ENCODE results near the genes CTBP1, NELFA and FAM193A.

DNA sequence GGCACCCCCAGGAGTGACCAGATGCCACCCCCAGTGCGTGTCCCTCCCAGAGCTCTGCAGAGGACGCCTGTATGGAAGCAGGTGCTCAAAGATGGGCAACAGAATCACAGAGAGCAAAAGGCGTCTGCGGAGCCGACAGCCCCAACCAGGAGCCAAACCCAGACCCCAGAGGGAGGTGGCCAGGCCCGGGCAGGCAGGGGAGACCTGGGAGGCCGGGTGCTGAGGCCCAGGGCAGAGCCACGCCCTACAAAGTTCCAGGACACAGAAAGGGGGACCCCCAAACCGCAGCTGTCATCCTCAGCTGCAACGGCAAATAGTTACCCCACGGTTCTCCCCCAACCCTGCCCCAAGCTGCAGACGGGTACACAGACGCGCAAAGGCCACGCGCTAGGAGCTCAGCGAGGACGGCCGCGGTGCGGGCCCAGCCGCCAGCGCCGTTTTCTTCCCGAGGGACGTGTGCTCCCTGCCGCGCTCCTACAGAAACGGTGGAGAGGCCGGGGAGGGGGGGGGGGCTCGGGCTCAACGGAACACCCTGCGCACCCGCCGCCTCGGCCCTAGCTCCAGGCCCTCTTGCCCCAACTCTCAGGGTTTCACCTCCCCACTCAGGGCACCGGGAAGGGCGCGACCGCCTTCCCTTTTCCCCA lies 1.5 kb downstream of the CTBP1 start:
- RRBS, 2 experiments: 1% methylated on average over 4 of the region's 40 CpGs

DNA sequence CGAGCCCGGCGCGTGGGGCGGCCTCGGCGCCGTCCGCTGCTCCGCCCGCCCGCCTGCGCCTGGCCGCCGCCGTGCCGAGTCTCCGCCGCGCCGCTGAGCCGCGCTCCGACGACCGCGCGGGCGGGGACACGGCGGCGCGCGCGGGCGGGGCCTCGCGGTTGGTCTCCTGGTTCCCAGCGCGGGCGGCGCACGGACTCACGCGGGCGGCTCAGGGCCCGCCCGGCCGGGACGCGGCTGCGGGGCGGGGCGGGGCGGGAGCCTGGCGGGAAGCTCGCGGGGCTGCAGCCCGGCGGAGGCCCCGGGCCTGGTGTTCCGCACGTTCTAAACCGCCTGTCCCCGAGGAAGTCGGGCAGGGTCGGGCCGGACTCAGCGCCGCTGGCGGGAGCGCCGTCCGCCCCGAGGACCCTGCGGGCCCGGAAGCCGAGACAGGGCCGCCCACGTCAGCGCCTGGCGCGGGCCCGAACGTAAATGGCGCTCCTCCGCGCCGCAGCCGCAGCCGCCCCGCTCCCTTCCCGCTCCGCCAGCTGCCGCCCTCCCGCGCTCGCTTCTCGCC lies at the start of gene CTBP1:
CTBP1 (minus strand) TSS at position 122 of the 553 bp plus-strand sequence.
- RRBS, 2 experiments: under 1 to 1% methylated on average over 28 of the region's 99 CpGs

GRCh38 chr4:1309061-1310208 lies 19.7 kb downstream of the MAEA start:
- RRBS, 2 experiments: 55 to 60% methylated on average over 11 of the region's 47 CpGs

GRCh38 chr4:1345903-1346154 lies 1.2 kb upstream of the UVSSA start:
- RRBS, 2 experiments: no CpG with 5 or more reads among the region's 8 CpGs

- RRBS, 2 experiments: 82 to 85% methylated on average over 2 of the region's 8 CpGs
These were observed 136.4 kb downstream of the FAM53A start for GRCh38 chr4:1547684-1548058.

DNA sequence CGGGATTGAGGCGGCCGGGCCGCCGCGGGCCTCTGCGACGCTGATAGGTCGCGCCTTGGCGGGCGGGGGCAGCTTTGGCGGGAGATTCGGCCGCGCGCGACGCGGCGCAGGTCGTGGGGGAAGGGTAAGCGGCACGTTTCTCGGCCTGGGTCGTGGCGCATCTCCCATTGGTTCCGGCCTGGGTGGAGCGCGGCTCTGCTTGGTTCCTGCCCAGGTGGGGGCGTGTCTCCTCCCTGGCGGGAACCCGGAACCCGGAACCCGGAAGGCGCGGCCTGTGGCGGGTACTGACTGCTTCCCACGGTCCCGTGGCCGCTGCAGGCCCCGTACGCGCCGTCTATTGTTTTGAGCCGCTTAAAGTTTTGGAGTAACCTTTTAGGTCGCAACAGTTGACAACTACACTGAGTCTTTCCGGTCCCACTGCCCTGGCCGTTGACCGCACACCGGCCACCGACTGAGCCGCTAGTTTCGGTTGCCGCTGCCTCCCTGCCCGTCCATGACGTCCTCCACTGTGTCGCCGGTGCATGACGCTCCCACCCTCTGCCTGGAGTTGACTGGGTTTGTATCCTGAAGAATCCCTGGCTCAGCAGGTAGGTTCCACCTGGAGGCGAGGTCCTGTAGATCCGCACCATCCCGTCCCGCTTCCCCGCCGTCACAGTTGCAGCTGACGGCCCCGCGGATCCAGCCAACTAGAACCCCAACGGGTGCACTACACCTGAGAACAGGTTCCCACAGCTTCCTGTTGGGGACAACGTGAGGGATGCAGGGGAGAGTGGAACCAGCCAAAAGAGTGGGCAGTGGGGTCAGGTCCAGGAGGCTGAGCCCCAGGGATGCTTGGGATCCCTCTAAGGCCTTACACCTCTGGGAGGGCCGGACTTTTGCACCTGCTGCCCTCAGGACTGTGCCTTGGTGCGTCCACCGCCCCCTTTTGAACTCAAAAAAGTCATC lies 732 bp upstream of the SLBP start:
- RRBS, 2 experiments: under 1 to 3% methylated on average over 18 of the region's 74 CpGs

GRCh38 chr4:1737095-1738070 lies 16.1 kb downstream of the TACC3 start:
- RRBS, 2 experiments: 98% methylated on average over 5 to 7 of the region's 33 CpGs

- RRBS, 2 experiments: 86 to 87% methylated on average over 2 to 5 of the region's 18 CpGs
These were observed 33.7 kb upstream of the FGFR3 start for GRCh38 chr4:1759329-1759857.

- RRBS, 2 experiments: 3 to 5% methylated on average over 65 of the region's 130 CpGs
These were observed 598 bp downstream of the FGFR3 start for GRCh38 chr4:1793403-1794379.

GRCh38 chr4:1887395-1888027 lies 16.3 kb downstream of the NSD2 start:
- RRBS, 2 experiments: no CpG with 5 or more reads among the region's 5 CpGs

DNA sequence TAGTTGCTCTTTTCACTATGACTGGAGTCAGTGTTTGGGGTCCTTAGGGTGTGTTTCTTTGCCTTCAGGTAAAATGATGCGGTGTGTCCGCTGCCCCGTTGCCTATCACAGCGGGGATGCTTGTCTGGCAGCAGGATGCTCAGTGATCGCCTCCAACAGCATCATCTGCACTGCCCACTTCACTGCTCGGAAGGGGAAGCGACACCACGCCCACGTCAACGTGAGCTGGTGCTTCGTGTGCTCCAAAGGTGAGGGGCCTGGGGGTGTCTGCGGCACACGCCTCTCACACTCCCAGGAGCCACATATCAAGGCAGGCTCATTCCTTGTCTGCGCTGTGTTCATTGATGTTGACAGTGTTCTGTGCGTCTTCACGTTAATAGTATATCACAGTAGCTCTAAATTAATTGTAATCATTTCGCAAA lies 53.7 kb downstream of the NELFA start:
- RRBS, 2 experiments: no CpG with 5 or more reads among the region's 17 CpGs

- RRBS, 2 experiments: under 1 to 1% methylated on average over 19 of the region's 128 CpGs
These were observed at the start of gene NELFA for GRCh38 chr4:2008639-2009812. TSS of gene NELFA (minus strand) at chr4:2008974.

DNA sequence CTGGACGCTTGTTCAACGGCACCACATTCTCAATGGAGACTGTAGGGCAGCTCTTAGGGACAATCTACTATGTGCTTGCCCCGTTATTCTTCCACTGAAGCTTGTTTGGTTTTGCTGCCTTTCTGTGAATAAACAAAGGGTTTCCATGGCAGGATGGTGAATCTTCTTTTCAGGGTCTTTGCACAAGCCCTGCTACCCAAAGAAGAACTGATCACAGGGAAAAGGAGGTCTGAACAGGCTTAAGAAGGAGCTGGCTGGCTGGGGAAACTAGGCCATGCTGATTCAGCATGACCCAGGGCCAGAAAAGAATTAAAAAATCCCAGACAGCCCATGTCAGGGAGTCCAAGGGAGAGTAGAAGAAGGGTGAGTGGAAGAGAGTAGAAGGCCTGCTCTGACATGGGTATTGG lies 35.7 kb downstream of the NAT8L start:
- RRBS, 2 experiments: no CpG with 5 or more reads among the region's 3 CpGs

- RRBS, 2 experiments: no CpG with 5 or more reads among the region's 1 CpG
These were observed 5.8 kb downstream of the HAUS3 start for GRCh38 chr4:2236198-2236497.

DNA sequence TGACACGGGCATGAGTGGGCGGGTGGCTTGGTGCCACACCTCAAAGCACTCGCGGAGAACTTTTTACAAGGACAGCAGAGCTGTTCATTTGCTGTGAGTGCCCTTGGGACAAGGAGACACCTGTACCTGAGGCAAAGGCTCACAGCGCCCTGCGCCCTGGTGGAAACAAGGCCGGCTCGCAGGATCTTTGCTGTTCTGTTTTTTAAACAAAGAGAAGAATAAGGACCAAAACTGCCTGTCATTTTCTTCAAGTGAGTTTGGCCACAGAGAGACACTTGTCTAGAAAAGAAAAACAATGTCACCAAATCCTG lies 71.7 kb upstream of the MXD4 start:
- RRBS, 2 experiments: no CpG with 5 or more reads among the region's 8 CpGs

GRCh38 chr4:2363183-2364110 lies 55.0 kb downstream of the ZFYVE28 start:
- RRBS, 2 experiments: no CpG with 5 or more reads among the region's 16 CpGs

DNA sequence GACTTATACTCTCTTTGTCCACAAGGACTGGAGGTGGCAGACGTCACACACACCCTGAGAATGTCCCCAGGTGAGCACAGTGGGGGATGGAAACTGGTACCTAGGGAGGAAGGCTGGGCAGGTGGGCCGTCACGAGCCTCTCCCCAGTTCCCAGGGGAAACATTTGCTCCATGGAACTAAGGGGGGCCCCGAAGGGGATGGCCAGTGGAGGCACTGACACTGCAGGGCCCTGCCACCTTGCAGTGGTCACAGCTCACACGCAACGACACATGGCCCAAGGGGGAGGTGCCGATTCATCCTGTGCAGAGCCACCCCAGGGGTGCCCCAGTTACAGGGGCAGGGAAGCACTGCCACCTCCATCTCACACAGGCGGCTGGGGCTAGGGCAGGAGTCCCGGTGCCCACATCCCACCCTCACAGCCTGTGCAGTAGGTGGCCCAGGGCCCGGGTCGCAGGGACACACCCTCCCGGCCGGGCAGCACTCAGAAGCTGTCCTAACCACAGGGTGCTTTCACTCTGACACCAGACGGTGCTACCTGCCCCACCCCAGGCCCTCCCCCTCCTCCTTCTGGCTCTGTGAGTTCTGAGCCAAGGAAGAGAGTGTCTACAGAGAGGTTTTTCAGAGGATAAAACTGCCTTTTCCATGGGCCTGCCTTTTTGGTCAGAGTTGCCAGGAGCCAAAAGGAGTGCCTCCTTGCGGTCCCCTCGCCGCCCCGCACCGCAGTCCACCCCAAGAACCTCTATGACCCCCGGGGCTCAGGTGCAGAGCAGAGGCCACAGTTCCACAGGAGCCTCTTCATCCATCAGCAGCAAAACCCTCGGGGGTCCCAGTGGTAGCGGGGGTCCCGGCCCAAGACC lies 17.2 kb downstream of the ZFYVE28 start:
- RRBS, 2 experiments: 31 to 34% methylated on average over 6 of the region's 23 CpGs

- RRBS, 2 experiments: 81 to 85% methylated on average over 3 of the region's 6 CpGs
These were observed 6.0 kb downstream of the ZFYVE28 start for GRCh38 chr4:2412431-2412861.

DNA sequence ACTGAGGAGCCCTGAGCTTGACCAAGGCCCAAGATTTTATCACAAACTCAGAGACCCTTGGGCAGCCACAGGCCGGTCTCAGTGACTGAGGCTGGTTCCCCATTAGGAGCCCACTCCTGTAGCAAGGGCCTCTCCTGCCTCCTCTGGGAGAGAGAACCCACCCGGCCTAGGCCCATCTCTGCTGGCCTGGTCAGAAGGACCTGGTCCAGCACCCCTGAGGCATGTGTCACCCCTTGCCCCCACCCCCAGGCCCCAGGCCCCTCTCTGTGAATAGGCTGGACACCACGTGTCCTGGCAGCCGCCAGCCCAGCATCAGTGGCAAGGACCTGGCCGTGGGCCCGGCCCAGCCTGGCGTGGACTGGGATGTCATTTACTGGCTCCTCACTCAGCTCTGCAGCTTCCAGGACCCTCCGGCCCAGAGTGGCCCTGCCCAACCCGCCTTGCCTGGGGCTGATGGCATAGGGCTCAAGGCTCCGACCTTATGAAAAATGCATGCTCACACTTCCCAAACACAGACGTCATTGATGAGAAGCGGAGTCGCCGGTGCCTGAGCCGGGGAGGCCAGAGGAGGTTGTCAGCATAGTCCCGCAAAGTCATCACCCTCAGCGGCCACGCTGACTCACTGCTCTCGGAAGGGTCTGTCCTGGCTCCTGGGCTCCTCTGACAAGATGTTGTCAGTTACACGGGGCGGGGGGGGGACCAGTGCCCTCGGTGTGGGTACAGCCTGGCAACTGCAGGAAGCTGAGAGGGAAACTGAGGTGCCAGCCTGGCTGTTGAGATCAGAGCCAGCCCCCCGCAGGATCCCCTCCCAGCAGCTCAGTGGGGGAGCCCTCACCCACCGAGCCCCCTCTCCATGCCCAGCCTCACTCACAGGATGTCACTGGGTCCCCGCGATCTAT lies 14.5 kb upstream of the ZFYVE28 start:
- RRBS, 2 experiments: 93 to 96% methylated on average over 5 of the region's 26 CpGs

GRCh38 chr4:2535934-2536803 lies at the start of gene FAM193A:
TSS of gene FAM193A (plus strand) at chr4:2536647.
- RRBS, 2 experiments: under 1 to 1% methylated on average over 65 of the region's 100 CpGs

Data from LNCaP clone FGC (cell line).